Penis (tissue), 1 donor: ENCODE data around the genes EPG5 and KATNAL2.

GRCh38 chr18:45967007-45967777 is at the start of gene EPG5:
TSS of gene EPG5 (minus strand) at chr18:45967329.
- PRO-cap = bidirectional peak, plus-strand start at chr18:45967573, minus-strand start at chr18:45967273

DNA sequence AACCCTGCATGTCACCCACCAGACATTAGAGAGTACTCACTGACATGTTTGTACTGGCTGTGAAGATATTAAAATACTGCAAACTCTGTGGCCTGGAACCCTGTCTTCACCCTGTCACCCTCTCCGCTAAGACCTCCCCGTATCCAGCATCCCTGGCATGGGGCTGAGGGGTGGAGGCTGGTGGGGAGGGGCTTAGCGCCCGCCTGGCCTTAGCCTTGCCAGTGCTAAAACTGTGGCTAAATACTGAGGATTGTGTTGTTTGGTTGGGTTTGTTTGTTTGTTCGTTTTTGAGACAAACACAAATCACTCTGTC is 1.9 kb downstream of the PSTPIP2 start:
- PRO-cap = no peak

DNA sequence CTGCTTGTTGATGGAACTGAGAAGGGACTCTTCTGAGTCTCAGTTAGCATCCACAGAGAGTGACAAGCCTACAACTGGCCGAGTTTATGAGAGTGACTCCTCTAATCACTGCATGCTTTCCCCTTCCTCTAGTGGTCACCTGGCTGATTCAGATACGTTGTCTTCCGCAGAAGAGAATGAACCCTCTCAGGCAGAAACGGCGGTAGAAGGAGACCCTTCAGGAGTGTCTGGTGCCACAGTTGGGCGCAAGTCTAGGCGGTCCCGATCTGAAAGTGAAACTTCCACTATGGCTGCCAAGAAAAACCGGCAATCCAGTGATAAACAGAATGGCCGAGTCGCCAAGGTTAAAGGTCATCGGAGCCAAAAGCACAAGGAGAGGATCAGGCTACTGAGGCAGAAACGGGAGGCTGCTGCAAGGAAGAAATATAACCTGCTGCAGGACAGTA is 42.2 kb downstream of the C18orf25 start:
- PRO-cap = no peak

DNA sequence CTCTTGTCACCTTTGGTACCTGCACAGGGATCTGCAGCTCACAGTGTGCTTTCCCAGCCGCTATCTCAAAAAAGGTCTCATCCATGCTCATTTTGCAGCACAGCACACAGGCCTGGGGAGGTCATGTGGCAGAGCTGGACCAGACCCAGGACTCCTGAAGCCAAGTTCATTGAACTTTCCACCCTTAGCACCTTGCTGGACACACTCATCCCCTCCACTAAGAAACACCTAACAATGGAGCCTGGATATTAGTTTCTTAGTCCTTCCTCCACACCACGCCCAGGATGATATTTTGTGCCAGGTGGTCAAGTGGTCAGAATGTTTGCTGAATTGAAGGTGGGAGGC is 43.1 kb upstream of the RNF165 start:
- PRO-cap = no peak

DNA sequence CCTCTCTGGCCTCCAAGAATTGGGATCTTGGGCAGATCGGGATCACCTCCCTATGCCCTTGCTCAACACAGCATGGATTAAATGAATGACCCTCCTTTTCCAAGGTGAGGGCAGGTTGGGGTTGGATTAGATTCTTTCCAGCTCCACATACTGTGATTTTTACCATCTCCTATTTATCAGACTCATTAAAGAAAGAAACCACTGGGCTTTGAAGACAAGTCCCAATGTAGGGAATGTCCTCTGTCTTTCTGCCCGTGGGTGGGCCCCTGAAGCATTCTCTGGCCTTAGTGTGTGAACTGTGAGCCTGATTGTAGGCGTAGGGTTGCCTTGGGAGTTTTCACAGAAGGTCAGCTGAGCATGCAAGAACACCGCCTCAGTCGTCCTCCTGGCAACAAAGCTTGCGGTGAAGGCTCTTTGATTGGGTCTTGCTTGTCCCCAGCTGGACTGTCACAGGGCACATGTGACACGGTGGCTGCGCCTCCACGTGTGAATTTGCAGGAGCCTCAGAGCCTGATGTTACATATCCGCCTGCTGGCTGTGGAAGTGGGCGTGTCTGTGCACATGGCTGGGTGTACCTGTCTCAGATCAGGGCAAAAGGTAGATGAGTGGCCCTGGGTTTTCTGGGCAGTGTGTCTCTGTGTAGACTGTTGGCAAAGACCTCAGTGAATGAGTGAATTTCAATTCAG is 1.0 kb upstream of the RNF165 start:
- PRO-cap = no peak

- PRO-cap = no peak
Measured at GRCh38 chr18:46600791-46601698, 56.0 kb downstream of the LOXHD1 start.

DNA sequence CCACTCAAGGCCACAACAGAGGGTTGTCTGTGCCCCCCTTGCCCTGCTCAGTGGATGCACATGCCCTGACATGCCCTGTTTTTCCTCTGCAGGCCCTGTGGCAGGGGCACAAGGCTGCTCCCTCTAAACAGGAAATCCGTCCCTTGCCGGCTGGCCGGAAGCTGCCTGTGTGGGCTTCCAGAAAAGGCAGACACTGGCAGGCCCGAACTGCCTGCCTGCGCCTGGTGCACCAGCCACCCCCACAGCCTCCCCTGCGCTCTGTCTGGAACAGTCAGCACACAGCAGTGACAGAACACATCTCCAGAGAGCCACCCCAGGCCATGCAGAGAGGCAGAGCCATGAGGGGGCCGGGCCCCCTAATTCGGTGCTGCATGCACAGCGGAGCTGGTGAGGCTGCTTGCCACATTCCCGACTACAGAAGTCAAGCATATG is 33.5 kb downstream of the LOXHD1 start:
- PRO-cap = no peak

GRCh38 chr18:46811794-46812239 is 55.0 kb upstream of the ST8SIA5 start:
- PRO-cap = no peak

DNA sequence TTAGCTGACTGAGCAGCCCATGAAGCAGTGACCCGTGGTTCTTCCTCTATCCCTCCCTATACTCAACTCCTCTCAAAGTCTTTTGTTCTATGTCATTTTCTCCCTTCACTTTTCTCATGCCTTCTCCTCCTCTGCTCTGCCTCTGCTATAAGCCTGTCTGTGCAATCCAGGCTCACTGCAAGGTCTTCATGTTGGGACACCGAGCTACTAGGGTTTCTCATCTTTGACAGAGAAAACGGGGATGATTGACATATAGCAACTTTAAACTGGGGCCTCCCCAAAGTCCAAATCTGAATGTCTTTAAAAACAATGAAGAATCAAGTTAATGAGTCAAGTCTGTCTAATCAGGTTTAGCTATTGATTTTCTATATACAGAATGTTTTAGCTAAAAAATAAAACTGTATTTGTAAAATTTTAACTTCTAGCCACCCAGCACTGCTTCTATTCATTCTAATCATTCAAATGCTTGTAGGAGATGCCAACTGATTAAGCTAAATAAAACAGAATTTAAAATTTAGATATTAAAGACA is 57.8 kb upstream of the ST8SIA5 start:
- PRO-cap = no peak

DNA sequence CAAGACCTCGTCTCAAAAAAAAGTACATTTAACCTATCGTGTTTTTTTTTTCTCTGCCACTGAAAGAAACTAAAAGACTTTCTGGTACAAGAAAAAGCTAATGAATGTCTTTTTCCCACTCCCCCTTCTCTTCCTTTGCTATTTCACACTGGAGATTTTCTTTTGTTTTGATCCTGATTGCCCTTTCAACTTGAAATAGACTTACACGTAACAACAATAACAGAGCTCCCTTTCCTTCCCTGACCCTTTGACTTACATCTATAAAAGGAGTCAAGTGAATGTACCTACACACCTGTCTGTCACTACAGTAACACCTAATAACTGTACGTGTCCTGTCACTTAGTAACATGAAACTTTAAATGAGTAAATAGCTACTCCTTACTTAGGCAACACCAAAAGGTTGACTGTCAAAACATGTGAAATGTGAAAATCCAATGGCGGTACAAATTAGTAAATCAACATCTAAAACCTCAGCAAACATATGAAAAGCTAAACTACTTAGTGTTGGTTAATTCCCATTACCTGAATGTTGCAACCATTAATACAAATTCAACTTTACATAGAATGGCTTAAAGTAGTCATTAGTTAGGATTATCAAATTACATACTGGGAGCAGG is 66.5 kb upstream of the ST8SIA5 start:
- PRO-cap = no peak

DNA sequence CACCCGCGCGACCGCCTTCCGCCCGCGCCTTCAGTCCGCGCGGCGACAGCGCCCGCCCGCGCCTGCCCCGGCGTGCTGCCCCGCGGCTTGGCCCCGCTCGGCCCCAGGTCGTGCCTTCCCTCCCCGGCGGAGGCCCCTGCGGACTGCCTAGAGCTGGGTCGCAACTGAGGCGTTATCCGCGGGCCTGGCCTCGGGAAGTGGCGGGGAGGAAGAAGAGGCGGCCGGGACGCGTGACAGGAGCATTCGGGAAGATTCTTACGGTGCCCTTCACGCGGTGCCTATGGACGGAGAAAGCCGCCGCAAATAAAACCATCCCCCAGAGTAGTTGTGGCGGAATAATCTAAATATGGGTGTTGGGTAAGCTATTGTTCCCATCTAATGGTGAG is at the start of gene KATNAL2:
TSS of gene KATNAL2 (plus strand) at position 33 of the 386 bp plus-strand sequence.
- PRO-cap = bidirectional peak, plus-strand start at position 33 of the sequence, minus-strand start outside the sequence

- PRO-cap = no peak
Measured at GRCh38 chr18:47022953-47023313, 12.5 kb downstream of the ELOA2 start.

- PRO-cap = no peak
Measured at GRCh38 chr18:47174432-47175427, 1.4 kb downstream of the IER3IP1 start.

GRCh38 chr18:47260895-47261444 is 9.5 kb upstream of the SKOR2 start:
- PRO-cap = no peak

DNA sequence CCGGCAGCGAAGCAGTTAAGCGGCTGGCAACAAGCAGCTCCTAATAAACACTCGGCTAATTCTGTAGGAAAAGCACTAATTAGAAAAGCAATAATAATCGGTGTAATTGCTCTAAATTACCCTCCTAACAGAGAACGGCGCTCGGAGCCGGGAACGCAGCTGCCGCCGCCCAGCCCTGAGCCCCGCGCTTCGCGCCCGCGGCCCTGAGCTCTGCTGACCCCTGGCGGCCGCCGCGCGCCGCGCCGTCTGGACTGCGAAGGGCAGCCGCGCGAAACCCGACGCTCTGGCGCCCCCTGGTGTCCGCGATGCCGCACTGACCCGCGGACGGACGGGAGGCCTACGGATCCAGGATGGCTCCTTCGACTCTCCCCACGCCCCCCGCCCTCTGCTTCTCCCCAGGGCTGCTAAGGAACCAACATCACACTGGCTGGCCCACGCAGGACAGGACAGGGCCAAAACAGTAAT is 181.4 kb downstream of the SMAD2 start:
- PRO-cap = no peak

DNA sequence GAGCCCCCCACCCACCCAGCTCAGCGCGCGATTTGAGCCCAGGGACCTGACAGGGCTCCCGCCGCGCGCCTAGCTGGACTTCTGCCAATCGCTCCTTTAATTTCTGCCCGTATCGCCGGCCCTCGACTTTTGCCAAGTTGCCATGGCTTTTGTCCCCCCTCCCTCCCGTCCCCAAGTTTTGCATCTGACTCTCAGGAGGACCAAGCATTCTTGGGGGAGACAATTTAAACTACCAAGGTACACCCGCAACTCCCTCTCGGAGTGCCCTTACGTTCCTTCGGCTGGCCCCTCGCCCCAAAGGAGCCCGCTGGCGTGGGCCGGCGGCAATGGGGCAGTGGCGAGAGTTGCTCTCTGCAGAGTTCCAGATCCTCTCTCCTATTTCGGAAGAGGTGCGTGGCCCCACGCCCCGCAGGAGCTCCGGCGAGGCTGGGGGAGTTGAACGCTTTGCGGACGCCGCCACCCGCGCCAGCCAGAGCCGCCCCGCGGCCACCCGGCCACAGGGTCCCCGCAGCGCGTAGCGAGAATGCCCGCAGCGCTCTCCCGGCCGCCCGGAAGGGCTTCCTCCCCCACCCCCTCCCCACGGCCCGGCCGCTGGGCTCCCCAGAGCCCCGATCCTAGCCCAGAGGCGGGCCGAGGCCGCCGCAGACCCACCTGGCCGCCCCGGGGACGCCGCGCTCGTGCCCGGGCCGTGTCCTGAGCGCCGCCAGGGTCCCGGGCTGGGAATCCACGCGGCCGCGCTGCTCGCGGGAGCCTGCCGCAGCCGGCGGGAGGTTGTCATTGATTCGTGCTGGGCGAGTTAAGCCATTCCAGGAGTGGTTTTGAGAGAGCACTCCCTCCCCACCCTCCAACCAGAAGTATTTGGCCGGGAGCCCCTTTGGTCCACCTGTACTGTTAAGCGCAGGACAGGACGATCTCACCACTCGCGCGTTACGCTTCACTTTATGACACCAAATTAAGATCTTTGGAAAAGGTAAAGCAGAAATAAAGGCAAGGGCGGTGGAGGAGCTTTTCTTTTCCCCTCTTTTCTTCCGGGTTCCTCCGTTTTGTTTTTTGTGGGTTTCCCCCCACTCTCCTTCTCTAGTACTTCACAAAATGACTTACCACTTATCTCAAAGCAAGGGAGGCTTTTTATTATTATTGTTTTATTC is 206.3 kb upstream of the SMAD2 start:
- PRO-cap = unidirectional peak, minus-strand start at position 739 of the sequence

DNA sequence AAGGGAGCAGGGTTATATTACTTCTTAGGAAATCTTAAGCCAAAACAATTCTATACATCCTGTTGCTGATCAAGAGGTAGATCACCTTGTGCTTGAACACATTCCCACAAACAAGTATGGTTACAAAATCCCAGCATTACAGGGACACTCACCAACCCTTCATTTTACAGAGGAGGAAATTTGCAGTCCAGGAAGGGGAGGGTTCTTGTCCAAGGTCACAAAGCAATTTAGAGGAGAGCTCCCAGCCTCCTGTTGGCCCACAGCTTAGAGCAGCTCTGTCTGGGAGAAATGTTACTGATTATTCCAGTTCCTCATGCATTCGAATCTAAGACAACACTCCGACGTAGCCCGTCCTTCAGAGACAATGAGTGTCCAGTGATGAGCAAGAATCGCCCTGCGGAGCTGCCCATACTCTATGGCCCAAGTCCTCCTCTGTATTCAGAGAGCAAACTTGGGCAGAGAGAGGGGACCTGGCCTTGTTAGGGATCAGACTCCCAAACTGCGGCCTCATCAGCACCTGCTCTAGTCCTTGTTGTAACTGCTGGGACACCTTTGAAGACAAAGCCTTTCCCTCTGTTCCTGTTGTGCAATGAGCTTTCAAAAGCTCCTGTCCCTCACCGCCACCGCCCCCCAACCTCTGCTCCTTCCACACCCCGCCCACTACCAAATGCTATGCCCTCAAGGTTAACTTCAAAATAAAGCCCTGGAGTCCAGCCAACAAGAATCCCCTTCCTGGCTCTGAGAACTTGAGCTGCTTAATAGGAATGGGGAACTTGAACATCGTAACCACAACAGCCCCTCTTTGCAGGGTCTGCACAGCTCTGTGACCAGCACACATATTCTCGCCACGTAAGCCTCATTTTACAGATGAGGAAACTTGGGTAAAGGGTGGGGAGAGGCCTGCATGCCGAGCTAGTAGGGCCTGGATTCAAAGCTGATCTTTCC is 234.8 kb upstream of the SMAD2 start:
- PRO-cap = no peak

GRCh38 chr18:48324630-48325156 is 84.5 kb downstream of the ZBTB7C start:
- PRO-cap = no peak

DNA sequence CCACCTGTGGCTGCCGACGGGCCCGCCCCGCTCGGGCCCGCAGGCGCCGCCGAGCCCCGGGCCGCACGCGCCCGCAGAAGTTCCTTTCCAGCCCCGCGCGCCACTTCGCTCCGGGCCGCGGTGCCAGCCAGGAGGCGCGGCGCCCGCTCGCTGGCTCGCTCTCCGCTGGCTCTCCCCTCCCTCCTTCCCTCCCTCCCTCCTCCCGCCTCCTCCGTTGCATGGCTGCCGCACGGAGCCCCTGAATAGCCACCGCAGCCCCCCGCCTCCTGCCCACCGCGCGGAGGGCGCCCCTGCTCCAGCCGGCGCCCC is 490 bp downstream of the ZBTB7C start:
- PRO-cap = no peak

- PRO-cap = no peak
Measured at GRCh38 chr18:48452755-48453361, 43.7 kb upstream of the ZBTB7C start.